Trachea (tissue), 1 donor: ENCODE results near the gene PXYLP1.

DNA sequence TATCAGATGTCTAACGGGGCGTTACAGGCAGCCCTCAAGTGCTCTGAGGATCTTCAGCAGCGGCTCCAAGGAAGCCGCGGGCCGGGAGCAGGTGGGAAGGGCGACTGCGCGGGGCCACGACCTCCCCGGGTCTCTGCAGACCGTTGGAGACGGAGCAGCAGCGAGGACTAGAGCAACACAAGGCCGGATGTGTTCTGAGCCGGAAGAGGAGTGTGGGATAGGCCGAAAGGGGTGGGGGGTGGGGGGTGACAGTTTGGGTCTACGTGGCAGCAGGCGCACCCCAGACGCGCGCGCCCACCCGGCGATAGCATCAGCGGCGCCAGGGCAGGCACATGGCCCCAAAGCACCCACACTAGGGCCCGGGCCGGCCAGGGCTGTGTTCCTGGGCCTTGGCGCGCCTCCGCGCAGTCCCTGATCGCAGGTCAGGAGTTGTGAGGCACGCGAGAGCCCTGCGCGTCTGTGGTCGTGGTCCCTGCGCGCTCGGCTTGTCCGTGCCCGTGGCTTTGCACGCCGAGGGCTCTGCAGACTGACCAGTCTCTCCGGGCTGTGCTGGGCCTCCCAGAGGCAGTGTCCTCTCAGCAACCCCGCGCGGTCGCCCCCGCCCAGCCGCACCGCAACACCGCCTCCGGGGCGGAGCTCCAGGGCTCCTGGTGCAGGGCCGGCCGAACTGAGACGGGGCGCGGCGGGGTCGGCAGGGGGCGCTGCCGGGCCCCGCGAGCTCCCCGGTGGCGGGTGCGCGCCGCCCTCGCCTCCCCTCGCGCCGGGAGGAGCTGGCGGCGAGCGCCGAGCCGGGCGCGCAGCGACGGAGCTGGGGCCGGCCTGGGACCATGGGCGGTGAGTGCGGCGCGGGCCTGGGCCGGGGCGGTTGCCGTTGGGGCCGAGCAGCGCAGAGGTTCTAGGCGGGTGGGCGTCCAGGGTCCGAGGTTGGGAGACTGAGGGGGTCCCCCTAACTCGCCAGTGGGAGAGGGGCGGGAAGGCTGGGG, at the start of gene PXYLP1:
PXYLP1 (plus strand) TSS at position 748 of the 983 bp plus-strand sequence.
- PRO-cap, result bidirectional peak, plus-strand start at position 779 of the sequence, minus-strand start at position 551 of the sequence

DNA sequence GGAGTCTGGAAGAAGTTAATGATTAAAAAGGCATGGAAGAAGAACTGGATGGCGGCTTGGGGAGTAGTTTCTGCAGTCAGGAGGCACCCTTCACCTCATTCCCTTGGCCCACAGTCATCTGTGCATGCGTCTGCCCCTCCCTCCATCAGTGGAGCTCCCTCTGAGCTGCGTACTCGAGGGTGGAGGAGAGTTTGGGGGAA, 4.3 kb downstream of the PXYLP1 start:
- PRO-cap, result no peak

- PRO-cap, result no peak
These were observed 44.7 kb downstream of the PXYLP1 start for GRCh38 chr3:141276340-141276792.

- PRO-cap, result bidirectional peak, plus-strand start at chr3:141421855, minus-strand start at chr3:141421706
These were observed 53.2 kb downstream of the ZBTB38 start for GRCh38 chr3:141421521-141421975.

GRCh38 chr3:141444284-141444635, 42.6 kb upstream of the RASA2 start:
- PRO-cap, result no peak

DNA sequence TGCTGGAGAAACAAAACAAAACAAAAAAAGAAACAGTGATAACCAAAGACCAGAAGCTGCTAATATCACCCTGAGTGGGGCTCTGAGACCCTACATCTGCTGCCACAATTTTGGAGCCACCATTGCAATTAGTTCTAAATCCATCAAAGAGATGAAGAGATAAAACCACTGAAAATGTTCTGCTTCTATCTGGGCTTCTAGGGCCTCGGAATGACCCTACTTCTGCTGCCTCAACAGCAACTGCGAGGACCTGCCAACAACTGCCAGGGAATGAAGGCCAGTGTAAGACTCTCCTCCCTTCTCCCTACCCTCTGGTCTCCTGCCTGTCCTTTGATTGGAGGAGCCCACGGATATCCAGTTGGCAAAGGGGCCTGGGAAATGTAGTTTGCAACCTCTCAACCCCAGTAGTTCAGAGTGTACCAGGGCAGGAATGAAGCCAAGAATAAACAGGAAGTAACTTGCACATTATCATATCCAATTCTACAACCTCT, 91.4 kb upstream of the RNF7 start:
- PRO-cap, result no peak

GRCh38 chr3:141876948-141877011, 337 bp downstream of the ATP1B3 start:
- PRO-cap, result no peak

DNA sequence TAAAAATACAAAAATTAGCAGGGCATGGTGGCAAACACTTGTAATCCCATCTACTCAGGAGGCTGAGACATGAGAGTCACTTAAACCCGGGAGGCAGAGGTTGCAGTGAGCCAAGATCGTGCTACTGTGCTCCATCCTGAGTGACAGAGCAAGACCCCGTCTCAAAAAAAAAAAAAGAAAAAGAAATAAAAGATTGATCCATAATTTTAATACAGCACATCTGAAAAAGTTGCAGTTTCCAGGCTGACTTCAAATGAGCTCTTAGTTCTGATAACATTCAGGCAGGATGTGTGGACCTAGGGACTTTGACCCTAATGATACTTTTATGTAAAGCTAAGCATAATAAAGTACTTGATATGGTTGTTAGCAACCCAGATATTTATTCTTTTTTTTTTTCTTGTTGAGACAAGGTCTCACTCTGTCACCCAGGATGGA, 10.7 kb upstream of the GK5 start:
- PRO-cap, result no peak

DNA sequence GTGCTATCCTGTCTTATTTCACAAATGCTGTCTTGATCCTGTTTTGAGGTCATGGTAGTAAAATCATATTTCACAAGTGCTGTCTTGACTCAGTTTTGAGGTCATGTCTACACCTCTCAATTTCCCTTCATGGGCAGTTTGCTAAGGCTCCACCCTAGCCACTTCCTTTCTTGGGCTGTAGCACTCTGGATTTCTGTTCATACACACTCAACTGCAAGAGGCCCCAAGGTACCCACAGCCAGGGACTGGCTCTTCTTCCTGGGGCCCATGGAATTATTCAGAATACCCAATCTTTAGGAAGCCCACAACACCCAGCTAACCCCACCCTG, 45.1 kb upstream of the GK5 start:
- PRO-cap, result no peak

GRCh38 chr3:142622357-142622634, 26.1 kb downstream of the PLS1 start:
- PRO-cap, result no peak

- PRO-cap, result no peak
These were observed 10.2 kb downstream of the TRPC1 start for GRCh38 chr3:142733927-142734575.

GRCh38 chr3:142941457-142942276, 21.8 kb downstream of the PAQR9 start:
- PRO-cap, result no peak

- PRO-cap, result no peak
These were observed 20.2 kb downstream of the CHST2 start for GRCh38 chr3:143139696-143140222.

DNA sequence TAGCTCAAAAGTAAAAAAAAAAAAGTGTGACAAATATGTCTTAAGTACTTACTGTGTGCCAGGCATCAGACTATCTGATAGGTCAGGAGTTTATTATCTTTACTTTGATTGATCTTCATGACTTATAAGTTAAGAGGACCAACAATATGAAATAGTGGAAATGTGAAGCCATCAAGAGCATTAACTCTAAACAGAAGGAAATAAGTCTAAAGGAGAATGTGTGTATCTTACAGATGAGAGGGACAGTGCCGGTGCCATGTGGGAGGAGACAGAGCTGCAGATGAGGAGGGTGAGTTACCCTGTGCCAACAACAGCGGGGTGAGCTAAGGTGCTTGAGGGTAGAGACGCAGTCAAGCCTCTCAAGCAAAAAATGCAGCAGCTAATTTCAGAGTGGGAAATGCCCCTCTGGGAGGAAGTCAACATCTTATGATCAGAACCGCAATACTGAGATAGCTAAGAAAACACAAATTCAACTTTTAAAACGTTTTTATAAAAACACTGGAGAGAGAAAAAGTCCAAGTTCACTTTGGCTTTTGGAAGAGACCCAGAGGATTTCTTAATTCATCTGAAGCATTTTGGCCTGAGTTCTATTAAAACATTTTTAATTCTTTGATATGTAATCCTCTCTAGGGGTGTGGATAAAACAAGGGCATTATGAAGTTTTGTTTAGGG, 319.3 kb downstream of the SLC9A9 start:
- PRO-cap, result no peak

- PRO-cap, result bidirectional peak, plus-strand start at chr3:143973081, minus-strand start at chr3:143972979
These were observed 827 bp downstream of the DIPK2A start for GRCh38 chr3:143972285-143973014.

GRCh38 chr3:143977338-143977746, 5.7 kb downstream of the DIPK2A start:
- PRO-cap, result no peak

DNA sequence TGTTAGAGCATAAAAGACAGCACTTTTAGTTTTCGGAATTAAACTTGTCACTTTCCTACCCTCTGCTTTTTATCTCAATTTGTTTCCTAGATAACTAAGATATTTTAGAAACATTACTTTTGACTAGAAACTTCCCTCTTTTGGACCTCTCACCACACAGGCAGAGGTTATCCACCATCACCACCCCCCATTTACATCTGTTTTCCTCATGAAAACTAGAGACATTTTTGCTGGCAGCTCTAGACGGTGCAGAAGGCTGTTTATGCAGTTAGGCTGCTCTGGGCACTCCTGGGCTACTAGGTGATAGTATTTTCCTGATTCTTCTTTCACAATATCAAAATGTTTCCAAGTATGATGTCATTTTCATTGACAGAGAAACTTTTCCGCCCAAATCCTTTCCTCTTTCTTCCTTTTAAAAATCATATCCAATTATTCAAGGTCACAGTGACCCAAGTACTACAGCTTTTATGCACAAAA, 67.1 kb downstream of the PLOD2 start:
- PRO-cap, result no peak

- PRO-cap, result no peak
These were observed 39.8 kb downstream of the PLOD2 start for GRCh38 chr3:146120890-146121849.

DNA sequence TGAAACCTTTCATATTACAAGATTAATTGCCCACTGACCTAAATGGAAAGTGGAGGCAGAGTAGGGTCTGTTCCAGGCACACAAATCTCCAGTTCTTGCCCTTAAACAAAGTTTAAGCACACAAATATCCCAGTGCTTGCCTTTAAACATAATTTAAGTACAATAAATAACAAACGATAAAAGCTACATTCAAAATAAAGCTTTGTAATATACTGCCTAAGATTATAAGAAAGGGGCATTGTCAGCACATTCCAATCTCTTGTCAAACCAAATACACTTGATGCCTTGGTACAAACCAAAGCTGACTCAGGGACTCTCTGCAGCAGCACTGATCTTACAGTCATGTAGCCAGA, 18.4 kb downstream of the PLOD2 start:
- PRO-cap, result no peak

GRCh38 chr3:146161717-146162032, 691 bp upstream of the PLOD2 start:
- PRO-cap, result no peak